ENCODE data around the genes NKX2-2 and CSTL1.

GRCh38 chr20:21361428-21361823, 35.9 kb downstream of the NKX2-4 start:
- PRO-cap, 2 experiments = no peak in any of the 2 experiments
- RAMPAGE, long total RNA, 4 experiments = no peak in any of the 4 experiments

- PRO-cap, 2 experiments = peak in 1 of 2 experiments; most common plus-strand start chr20:21391605 (in 1)
- RAMPAGE, long total RNA, 4 experiments = no peak in any of the 4 experiments
These were observed 6.1 kb downstream of the NKX2-4 start for GRCh38 chr20:21390923-21391874.

- PRO-cap, 2 experiments = no peak in any of the 2 experiments
- RAMPAGE, long total RNA, 4 experiments = no peak in any of the 4 experiments
These were observed at the start of gene NKX2-2 for GRCh38 chr20:21513519-21514620. TSS of gene NKX2-2 (minus strand) at chr20:21514064.

GRCh38 chr20:21863109-21863462, 157.6 kb downstream of the PAX1 start:
- PRO-cap, 2 experiments = no peak in any of the 2 experiments
- RAMPAGE, long total RNA, 4 experiments = no peak in any of the 4 experiments

DNA sequence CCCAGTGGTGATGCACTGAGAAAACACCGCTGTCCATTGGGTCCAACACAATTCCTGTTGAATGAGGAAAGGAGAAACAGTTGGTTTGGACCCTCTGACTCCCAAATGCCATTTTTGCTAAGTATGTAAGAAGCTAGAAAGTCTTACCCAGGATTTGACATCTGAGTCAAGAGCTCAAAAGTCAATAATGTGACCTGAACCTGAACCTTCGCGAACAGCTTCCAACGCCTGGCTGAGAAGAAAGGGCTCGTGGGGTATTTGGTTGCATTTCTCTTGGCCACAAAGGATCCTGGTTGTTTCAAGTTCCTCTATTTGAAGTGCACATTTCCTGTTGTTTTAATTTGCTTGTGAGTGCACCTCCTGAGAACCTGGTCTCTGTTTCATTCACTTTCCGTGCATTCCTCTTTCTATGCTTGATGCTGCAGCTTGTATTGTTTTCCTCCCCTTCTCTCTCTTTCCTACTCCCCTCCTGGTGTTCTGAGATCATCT, 212.6 kb downstream of the FOXA2 start:
- PRO-cap, 2 experiments = no peak in any of the 2 experiments
- RAMPAGE, long total RNA, 4 experiments = no peak in any of the 4 experiments

DNA sequence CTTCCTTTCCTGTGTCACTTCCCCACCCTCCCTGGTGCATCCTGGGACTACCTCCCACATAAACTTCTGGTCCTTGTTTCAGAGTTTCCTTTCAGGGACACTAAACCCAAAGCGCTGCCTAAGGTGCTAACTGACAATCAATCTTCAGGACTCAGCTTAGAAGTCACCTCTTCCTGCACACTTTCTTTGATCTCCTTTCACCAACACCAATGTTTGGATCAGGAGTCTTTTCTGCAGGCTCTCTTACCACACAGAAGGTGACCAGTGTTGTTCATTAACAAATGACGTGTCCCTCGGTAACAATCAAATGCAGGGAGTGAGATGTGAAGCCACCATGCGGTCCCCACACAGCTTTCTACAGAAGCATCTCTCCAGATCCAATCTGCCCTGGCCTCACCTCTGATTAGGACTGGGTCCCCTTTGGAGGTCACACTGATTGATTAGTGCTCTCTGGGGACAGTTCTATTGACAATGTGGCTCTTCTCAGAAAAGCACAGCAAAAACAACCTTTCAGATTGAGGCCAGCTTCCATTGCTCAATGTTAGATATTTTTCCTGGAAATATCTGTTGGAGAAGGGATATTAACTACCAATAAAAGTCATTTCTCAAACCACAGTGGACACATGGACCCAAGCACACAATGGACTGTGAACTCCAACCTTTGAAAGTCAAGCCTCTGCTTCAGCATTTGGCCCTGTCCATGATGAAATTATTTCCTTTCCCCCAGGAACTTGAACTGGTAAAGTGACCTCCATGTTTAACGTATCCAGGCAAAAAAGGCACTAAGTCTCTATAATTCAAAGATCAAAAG, 118.8 kb downstream of the FOXA2 start:
- PRO-cap, 2 experiments = no peak in any of the 2 experiments
- RAMPAGE, long total RNA, 4 experiments = no peak in any of the 4 experiments

- PRO-cap, 2 experiments = no peak in any of the 2 experiments
- RAMPAGE, long total RNA, 4 experiments = no peak in any of the 4 experiments
These were observed 113.0 kb downstream of the FOXA2 start for GRCh38 chr20:22471264-22471939.

DNA sequence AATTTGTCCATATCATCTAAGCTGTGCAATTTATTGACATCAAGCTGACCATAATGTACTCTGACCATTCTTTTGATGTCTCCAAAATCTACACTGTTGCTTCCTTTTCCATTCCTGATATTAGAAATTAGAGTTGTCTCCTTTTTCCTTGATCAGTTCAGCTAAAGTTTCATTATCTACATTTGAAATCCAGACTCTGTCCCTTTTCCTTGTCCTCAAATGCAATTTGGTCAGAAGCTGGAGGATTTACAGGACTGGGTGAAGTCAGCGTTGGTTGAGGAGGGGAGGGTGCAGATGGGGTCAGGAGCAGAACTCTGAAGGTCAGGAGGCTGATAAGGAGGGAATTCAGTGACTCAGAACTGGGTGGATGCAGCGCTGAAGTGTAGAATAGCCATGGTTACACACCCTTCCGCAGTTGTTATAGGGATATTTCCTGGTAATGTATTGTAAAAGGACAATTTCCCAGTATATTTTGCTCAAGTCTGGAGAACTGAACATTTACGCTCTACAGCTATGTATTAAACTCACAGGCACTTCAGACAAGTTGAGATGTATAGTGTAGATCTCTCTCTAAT, 133.0 kb upstream of the FOXA2 start:
- PRO-cap, 2 experiments = no peak in any of the 2 experiments
- RAMPAGE, long total RNA, 4 experiments = no peak in any of the 4 experiments

DNA sequence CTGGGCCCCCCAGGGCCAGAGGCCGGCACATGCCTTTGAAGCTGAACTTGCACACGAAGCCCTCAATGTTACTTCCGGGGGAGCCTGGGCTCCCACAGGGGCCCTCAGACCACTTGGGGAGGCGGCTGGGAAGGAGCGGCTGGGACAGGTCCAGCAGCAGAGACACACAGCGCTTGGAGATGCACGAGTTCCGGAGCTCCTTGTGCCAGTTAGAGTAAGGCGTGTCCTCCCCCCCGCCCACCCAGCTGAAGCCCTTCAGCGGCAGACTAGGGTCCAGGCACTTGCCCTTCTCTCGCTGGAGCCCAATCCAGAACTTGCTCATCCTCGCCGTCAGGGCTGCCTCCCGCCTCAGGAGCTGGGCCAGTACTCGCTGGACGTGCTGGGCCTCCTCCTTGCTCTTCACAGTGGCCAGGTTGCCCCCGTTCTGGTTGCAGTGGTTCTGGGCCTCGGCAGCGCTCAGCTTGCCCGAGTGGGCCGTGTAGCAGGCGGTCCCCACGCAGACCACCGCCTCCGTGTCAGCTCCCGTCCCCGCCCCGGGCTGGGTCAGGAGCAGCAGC, 442 bp downstream of the CD93 start:
- PRO-cap, 2 experiments = peak in 2 of 2 experiments; most common plus-strand start position 107 of the sequence (in 1)
- RAMPAGE, long total RNA, 4 experiments = no peak in any of the 4 experiments

- PRO-cap, 2 experiments = no peak in any of the 2 experiments
- RAMPAGE, long total RNA, 4 experiments = no peak in any of the 4 experiments
These were observed 40.4 kb upstream of the CD93 start for GRCh38 chr20:23126279-23127169.

DNA sequence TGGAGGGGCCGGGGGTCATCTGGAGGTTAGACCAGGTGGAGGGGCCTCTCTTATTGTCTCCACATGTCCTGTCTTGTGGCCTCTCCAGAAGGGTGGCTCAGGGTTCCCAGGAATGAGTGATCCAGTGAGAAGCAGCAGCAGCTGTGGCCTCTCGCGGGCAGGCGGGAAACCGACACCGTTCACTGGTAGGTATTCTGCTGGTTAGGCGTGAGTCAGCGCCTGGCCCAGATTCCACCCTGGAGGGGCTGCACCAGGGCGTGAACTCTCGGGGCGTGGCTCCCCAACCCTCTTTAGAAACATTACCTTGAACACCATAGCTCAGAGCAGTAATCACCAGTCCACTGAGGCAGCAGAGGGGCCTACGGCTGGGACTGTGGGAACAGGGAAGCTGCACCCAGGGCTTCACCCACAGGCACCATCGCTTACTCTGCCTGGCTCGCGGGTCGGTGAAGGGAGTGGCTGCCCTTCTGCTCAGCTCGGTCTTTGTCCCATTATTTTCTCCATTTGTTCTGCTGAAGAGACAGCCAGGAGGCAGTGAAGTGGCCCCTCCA, 50.8 kb upstream of the CD93 start:
- PRO-cap, 2 experiments = peak in 1 of 2 experiments; most common plus-strand start position 336 of the sequence (in 1)
- RAMPAGE, long total RNA, 4 experiments = no peak in any of the 4 experiments

DNA sequence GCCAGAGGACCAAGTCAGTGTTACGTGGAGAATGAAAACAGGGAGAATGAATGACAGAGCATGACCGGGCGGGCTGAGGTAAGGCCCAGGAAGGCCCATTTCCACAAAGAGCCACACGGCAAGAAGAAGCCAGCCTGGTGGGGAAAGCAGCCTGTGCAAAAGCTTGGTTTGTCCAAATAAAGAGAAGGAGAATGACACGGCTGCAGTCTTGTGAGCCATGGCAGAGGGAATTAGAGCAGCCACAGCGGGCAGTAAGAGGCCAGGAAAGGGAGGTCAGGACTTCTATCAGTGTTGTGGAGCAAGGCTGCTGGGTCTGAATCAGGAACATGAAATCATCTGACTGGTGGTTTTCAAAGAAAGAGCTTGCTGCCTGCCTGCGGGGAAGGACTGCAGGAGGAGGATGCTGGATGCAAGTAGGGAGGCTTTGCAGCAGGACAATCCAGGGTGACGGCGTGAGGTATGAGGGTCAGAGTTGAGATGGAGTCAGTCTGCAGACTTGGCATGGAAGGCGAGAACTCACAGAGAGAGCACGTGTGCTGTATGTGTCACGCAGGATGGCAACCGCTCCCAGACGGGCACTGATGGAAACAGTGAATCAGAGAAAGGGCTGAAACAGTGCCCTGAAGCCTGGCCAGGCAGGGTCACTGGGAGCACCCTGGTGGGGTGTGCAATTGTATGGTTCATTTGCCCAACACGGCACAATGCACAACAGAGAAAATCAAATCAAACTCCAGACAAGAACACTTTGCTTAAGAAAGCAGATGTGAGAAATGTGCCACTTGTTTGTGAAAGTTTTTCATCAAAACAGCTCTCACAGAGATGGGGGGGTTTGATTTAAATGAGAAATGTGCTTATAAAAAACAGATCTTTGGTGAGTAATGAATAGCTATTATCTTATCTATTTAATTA, 59.2 kb upstream of the CD93 start:
- PRO-cap, 2 experiments = no peak in any of the 2 experiments
- RAMPAGE, long total RNA, 4 experiments = no peak in any of the 4 experiments

DNA sequence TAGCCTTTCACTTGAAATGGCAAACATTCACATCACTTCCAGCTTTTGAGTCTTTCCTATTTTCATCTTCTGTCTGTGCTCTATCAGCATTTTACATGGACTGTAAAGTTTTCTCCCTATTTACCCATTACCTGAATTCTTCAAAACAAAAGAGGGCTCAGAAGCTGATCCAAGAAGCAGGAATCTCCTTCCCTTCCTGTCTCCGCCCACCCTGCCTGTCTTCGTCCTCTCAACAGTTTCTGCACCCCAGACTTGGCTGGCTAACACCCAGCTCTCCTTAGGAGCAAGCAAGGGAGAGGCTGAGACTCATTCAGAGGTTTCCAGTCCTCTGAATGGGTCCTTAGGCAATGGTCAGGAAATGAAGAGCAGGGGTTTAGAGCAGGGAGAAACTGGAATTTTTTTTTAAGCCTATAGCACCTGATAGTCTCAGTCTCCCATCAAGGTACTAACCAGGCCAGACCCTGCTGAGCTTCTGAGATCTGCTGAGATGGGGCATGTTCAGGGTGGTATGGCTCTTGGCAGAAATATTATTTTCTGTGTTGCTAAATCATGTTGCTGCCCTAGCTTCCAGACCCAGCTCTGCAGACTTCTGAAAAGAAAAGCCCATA, 74.4 kb upstream of the CD93 start:
- PRO-cap, 2 experiments = peak in 1 of 2 experiments; most common plus-strand start position 316 of the sequence (in 1); most common minus-strand start position 102 of the sequence (in 1)
- RAMPAGE, long total RNA, 4 experiments = no peak in any of the 4 experiments

- PRO-cap, 2 experiments = no peak in any of the 2 experiments
- RAMPAGE, long total RNA, 4 experiments = no peak in any of the 4 experiments
These were observed 94.3 kb upstream of the CD93 start for GRCh38 chr20:23180274-23180901.

DNA sequence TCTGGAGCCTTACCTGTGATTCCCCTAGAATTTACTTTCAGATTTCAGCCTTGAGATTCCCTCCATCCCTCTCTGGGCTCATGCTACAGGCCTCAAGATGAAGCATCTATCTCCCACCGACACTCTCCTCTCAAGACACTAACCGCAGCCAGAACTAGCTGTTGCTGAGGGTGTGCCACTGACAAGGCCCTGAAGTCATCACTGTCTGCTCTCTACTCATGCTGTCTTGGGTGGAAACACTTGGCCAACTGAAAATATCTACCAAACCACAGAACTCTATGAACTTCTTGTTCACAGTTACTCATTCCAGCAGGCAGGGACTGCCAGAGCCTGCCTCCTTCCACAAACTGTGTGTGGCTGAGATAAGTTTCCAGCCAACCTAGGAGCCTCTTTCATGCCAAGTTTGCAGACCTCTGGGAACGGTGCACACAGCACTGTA, 45.6 kb upstream of the NXT1 start:
- PRO-cap, 2 experiments = no peak in any of the 2 experiments
- RAMPAGE, long total RNA, 4 experiments = no peak in any of the 4 experiments

- PRO-cap, 2 experiments = no peak in any of the 2 experiments
- RAMPAGE, long total RNA, 4 experiments = no peak in any of the 4 experiments
These were observed 35.5 kb upstream of the NXT1 start for GRCh38 chr20:23315190-23315389.

DNA sequence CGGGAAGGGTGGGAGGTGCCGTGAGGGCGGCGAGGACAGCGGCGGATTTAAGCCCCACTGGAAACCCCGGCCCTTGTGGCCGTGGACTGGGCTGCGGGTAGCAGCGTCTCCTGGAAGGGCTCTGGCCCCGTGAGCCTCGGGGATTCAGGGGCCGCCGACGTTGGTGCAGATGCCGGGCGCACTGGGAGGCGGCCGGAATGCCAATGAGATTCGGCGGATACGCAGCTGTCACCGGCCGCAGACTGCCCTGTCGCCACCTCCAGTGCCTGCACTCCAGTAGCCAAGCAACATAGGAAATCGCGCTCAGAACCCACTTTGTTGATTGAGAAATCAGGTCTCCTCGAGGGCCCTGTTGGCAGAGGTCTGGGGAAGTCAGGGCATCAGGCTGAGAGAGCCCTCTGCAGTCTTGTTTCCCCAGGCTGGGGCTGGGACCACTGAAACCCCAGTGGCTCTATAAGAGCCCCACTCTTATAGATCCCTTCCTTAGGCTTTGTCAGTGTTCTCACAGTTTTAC, 592 bp downstream of the GZF1 start:
- PRO-cap, 2 experiments = peak in 1 of 2 experiments; most common plus-strand start position 117 of the sequence (in 1); most common minus-strand start position 138 of the sequence (in 1)
- RAMPAGE, long total RNA, 4 experiments = no peak in any of the 4 experiments

GRCh38 chr20:23439567-23439816, at the start of gene CSTL1:
TSS of gene CSTL1 (plus strand) at chr20:23439685.
- PRO-cap, 2 experiments = no peak in any of the 2 experiments
- RAMPAGE, long total RNA, 4 experiments = no peak in any of the 4 experiments

DNA sequence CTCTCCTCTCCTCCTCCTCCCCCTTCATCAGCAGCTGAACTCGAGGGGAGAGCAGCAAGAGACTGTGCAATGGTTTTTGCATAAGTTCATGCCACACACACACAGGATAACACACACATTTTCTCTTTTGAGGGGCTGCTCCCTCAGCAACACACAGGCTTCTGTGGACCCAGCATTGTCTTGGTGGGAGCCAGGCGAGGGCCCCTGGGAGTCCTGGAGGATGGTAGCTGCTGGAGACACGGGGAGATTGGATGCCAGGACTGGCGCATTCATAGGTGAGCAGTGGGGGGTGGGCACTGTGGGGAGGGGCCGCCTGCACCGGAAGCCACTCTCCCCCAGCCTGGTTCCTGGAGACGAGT, 233 bp upstream of the CST11 start:
- PRO-cap, 2 experiments = no peak in any of the 2 experiments
- RAMPAGE, long total RNA, 4 experiments = no peak in any of the 4 experiments

DNA sequence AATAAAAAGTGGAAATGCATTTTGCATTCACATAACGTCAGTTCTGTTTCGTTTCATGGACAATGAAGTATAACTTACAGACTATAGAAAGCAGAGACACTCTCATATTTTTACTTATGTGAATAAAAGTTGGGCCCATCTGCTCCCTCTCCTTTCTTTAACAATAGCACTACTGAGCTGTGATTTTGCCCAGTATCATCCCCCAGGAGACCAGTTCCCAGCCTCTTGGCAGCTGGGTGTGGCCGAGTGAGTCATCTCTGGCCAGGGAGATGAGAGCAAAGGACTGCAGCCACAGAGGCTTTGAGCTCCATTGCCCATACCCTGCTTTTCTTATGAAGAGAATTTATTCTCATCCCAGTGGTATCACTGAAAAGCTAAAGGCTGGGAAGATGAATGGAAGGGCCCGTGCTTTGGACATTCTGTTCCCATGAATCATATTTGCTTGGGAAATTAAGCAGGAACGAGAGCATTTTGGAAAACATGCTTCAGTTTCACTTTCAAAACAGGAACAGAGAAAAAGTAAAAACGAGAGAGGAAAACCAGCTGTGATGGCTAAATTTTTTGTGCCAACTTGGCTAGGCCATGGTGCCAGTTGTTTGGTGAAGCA, 14.9 kb downstream of the CST3 start:
- PRO-cap, 2 experiments = peak in 2 of 2 experiments; most common plus-strand start position 260 of the sequence (in 1); most common minus-strand start position 334 of the sequence (in 2)
- RAMPAGE, long total RNA, 4 experiments = no peak in any of the 4 experiments

Data from upper lobe of left lung (tissue), 5 donors.